ENCODE measurements around the genes RABIF and PRELP.

GRCh38 chr1:202197434-202197980, 3.9 kb downstream of the LGR6 start:
- RRBS = no CpG with 5 or more reads among the region's 7 CpGs

DNA sequence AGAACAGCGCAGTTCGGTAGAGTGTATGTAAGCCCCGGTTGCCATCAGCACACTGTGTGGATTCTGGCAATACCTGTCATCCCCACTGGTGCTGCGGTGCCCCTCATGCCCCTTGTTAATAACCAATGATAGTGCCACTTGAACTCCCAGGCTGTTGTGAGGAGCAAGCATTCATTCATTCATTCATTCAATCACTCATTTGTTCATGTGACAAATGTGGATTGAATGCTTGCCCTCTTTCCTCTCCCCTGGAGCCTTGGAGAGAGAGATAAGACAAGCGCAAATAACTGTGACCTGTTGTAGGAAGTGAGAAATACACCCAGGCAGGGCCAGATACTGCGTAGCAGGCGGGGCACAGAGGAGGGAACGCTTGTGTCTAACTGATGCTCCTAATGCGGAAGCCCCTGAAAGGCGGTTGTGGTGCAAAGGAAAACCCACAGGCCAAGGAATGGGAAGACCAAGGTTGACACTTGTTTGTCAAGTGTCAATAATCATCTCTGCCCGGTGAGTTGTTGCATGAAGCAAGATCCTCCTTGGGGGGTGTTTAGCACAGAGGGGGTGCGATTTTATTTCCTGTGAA, 9.9 kb downstream of the LGR6 start:
- RRBS = no CpG with 5 or more reads among the region's 12 CpGs

DNA sequence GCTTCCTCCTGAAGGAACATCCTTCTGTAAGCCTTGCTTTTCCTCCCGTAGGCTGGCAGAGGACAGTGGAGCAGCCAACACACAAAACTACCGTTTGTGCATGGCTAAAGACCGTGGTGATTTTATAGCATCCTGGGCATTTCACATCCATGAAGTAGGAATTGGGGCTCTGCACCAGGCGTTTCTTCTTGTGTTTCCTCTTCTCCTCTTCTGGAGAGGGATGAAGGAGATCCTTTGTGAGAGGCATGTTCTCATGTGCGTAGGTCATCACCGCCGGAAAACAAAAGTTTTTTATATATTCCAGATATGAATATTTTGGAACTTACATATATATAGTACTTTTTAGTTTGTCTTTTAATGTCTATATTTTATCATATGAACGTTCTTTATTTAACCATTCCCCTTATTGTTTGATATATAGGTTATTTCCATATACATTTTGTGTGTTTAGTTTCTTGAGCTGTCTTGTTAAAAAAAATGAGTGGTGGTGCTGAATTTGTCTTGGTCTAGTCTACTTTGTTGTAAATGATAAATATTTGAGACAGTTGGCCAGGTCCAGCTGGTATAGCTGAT, 123.5 kb downstream of the PPP1R12B start:
- RRBS = no CpG with 5 or more reads among the region's 8 CpGs

DNA sequence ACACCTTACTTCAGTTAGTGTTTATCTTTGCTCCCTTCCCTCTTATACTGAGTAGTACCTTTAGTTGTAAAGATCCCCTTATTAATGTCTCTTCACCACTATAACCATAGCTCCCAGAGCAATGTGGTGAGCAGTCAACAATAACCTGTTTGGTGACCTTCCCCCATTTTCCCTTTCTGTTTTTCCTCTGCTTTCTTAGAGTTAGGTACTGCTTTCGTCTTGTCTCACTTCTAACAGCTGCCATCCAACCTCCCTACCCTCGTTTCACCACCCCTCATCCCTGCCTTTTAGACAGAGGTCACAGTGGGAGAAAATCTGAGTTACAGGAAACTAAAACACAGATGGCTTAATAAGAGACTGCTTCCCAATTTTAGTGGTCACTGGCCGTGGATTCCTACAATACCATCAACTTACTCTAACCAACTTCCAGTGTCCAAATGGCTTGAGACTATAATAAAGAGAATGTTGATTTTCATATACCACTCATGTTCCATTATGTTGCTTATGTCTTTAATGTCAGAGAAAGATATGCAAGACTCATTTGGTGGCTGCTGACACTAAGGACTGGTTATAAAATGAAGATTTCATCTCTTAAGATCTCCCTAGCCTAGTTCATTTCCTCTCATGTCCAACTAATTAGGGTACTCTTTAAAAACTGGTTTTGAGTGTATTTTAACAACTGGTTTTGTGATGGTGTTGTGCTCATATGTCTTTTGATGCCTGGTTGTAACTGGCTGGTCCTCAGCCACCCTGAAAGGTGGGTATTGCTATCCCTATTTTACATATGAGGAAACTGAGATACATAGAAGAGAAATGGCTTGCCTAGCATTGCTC, 168.5 kb downstream of the SYT2 start:
- RRBS = no CpG with 5 or more reads among the region's 3 CpGs

GRCh38 chr1:202545680-202546191, 164.5 kb downstream of the SYT2 start:
- RRBS = no CpG with 5 or more reads among the region's 3 CpGs

DNA sequence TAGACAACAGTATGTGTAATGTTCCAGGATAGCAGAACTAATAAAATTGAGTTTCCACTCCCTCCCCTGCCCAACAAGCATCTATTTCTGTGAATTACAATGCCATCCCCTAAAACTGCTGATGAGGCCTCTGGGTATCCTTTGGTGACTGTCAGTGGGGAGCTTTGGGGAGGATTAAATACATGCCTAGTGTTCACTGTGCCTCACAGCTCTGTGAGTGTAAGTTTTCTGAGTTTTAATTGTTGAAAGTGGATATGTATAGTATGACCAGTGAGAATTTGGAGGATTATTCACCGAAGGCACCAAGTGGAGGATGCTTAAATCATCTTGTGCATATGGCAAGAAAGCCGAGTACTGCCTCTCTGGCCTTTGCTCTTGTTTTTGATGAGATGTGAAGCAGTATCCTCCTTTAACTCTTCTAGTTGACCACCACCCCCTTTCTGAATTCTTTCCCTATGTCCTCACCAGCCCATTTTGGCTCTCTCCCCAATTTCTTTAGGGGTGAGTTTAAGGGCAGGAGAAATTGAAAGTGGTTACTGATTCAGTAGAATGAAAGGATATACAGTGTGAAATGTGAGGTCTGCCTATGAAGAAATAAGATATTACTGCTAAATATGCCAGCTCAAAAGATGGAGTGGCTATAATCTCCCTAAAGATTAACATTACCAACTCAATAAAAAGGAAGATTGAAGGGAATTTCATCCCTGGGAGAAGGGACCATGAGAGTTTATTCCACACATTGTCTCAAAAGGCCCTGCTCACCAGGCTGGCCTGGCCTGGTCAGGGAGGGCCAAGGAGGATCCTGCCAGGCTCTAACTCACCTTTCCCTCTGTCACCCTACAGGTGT, 130.4 kb downstream of the SYT2 start:
- RRBS = no CpG with 5 or more reads among the region's 2 CpGs

GRCh38 chr1:202626858-202627304, 83.4 kb downstream of the SYT2 start:
- RRBS = no CpG with 5 or more reads among the region's 9 CpGs

GRCh38 chr1:202730582-202731345, 20.5 kb upstream of the SYT2 start:
- RRBS = no CpG with 5 or more reads among the region's 4 CpGs

GRCh38 chr1:202731678-202732095, 21.4 kb upstream of the SYT2 start:
- RRBS = no CpG with 5 or more reads among the region's 3 CpGs

GRCh38 chr1:202861399-202862300, 27.3 kb downstream of the RABIF start:
- RRBS = 16% methylated on average over 4 of the region's 51 CpGs

GRCh38 chr1:202888967-202889644, at the start of gene RABIF:
RABIF (minus strand) TSS chr1:202889149.
- RRBS = 0% methylated on average over 3 of the region's 39 CpGs

GRCh38 chr1:202927471-202927756, 380 bp upstream of the KLHL12 start:
- RRBS = no CpG with 5 or more reads among the region's 14 CpGs

DNA sequence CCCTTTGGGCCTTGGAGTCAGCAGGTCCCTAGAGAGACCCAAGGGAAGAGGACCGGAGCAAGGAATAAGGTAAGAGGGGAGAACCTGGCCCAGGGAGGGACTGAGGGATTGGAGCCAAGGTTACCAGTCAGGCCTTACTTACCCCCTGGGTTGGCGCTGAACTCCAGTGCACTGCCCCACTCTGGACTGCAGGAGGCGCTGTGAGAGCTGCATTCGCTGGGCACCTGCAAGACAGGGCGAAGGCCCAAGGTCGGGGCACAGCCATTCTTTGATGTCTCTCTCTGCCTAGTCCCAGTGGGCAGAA, 1.4 kb downstream of the MYOG start:
- RRBS = no CpG with 5 or more reads among the region's 6 CpGs

- RRBS = no CpG with 5 or more reads among the region's 28 CpGs
These were observed 9.8 kb upstream of the ADORA1 start for GRCh38 chr1:203117600-203118254.

DNA sequence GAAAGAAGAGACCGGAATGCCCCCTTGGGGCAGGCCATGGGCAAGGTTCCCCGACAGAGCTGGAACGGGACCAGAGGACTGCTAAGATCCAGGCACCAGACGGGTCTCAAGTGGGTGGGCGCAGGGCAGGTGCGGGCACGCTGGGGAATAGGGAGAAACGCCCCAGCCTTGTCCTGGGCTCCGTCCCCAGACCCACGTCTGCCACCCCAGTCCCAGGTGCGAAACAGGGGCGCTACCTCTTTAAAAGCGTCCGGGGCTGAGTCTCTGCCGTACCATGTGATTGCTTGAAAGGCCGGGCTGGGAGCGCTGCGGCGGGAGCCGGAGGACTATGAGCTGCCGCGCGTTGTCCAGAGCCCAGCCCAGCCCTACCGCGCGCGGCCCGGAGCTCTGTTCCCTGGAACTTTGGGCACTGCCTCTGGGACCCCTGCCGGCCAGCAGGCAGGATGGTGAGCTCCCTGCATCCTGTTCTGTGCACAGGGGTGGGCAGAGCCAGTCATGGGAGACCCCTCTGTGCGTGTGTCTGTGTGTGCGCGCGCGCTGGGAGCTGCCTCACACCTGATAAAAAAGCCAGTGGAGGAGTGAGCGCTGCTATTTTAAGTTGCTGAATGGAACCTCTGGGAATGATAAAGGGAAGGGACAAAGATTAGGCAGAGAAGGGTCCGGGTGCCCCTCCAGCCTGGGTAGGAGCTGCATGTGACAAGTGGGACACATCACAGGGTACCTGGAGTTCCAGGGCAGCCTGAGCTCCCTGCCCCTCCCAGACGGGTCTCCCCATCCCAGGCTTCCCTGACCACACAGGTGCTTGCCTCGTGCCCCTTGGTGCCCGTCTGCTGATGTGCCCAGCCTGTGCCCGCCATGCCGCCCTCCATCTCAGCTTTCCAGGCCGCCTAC, 706 bp downstream of the ADORA1 start:
- RRBS = 4% methylated on average over 11 of the region's 42 CpGs

DNA sequence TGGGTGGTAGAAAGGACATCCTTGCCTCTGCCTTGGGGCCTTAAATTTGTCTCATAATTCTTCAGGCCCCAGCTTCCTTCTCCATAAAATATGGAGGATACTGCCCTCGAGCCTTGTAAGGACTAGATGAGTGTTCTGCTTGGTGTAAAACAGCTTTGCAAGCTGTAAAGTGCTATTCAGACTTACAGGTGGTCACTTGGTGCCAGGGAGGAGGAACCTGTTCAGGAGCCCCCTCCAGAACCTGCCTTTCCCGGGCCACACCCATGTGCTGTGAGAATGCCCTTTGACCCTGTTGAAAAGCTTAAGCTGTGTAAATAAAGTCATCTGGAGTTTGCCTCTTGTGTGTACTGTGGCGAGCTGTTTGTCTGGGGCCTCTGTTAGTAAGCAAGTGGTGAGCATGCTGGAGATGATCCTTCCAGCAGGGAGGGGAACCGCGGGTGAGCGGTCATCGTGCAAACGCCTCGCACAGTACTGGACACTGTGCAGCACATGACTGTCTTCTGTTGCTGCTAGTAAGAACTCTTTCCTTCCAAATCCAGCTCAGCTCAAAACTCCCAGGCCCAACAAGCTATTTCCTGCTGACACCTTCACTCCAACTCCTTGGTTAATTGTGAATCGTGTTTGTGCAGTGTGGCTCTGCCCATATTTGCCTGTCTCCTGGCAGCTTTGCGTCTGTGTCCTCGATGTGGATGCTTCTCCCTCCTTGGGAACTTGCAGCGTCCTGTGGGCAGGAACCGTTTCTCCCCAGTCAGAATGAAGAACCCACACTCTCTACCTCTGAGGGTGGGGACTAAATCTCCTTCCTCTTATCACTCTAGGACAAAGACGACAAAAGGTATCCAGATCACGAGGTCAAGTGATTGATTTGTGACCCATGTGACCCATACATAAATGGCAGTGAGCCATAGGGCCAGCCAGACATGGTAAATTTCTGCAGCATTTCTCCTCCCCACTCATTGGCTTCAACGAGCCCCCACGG, 14.0 kb upstream of the BTG2 start:
- RRBS = no CpG with 5 or more reads among the region's 18 CpGs

GRCh38 chr1:203306971-203307592, 1.8 kb downstream of the BTG2 start:
- RRBS = no CpG with 5 or more reads among the region's 21 CpGs

- RRBS = no CpG with 5 or more reads among the region's 8 CpGs
These were observed 51.8 kb upstream of the FMOD start for GRCh38 chr1:203402391-203403495.

GRCh38 chr1:203475177-203475985, at the start of gene PRELP:
PRELP (plus strand) TSS chr1:203475806.
- RRBS = no CpG with 5 or more reads among the region's 8 CpGs

Data from NB4 (cell line).